Measurements from ENCODE around the gene FOXJ2.

DNA sequence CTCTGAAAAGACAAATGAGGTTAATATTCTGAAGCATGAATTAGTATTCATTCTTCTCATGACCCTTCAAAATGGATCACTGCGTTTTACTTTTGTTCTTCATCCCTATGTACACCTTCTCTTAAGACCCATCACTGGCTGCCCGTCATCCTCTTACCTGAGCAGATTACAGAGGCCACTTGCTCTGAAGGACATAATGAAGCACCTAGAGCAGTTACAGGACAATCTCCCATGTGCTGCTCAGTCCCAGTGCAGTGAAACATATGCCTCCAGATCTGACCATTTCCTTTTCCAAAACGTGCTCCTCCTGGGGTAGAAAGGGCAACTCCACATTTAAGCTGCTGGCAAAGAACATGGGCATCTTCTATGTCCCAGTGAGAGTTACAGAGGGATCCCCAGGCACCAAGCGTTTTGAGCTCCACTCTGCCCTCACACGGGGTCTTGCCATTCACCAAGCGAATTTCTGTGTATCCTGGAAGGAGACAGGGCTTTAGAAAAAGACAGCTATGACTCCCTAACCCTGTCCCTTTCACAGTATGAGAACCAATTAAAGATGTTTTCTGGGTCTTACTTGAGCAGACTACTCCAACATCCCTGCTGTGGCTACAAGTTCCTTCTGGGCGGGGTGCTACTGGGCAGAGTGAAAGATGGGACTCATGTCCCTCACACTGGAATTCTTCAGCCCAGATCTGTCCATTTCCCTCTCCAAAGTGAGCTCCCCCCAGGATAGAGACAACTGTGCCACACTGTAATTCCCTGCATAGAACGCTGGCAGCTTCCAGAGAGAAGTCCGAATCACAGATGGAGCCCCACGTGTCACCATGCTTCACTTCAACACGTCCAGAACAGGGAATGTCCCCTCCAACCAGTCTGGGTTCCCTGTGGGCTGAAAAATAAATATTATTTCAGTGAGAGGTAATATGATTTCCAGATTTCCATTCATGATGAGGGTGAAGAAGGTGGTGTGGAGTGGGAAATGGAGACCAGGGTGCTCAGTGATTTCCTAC, 16.1 kb downstream of the CD163 start:
- PRO-cap: no peak

DNA sequence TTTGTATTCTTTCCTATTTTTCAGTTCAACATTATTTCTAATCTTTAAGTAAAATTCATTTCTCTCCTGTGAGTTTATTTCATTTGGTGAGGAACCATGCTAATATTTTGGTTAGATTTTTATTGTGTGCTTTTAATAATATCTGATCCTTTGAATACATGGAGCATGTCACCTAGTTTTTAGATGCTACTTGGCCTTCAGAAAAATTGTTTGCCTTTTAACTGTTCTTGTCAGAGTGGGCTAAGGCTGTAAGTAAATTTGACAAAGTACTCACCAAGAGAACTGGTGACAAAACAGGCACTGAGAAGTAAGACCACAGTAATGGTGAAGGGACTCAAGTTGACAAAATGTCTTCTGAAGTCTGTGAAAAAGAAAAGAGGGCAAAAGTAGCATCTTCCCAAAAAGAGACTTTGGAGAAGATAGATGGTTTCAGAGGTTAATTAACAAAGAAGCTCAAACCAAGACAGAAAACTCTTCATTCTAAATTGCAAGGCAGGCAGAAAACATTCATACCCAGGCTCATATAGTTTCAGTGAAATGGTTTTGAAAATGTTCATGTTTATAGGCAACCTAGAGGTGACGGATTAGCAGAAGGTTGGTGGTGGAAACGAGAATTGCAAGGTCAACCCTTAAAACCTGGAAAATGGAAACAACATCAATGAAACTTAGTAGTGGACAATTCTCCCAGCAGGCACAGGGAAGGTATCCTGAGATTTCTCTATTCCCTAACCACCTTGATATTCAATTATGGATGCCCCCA, 1.2 kb downstream of the CD163 start:
- PRO-cap: no peak

GRCh38 chr12:7639749-7641033, 25.5 kb downstream of the APOBEC1 start:
- PRO-cap: no peak

GRCh38 chr12:7924843-7925594, 11.0 kb downstream of the SLC2A3 start:
- PRO-cap: no peak

DNA sequence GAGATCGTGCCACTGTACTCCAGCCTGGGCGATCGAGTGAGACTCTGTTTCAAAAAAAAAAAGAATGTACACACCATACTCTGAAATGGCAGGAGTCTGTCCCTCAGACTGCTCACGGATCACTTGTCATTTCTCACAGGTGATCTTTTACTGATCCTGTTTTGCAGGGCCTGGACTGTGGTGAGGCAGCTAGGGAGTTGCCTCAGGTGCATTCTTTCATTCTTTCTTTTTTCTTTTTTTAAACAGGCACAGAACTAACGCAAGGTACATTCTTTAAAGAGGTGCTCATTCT, 7.7 kb downstream of the SLC2A3 start:
- PRO-cap: no peak

DNA sequence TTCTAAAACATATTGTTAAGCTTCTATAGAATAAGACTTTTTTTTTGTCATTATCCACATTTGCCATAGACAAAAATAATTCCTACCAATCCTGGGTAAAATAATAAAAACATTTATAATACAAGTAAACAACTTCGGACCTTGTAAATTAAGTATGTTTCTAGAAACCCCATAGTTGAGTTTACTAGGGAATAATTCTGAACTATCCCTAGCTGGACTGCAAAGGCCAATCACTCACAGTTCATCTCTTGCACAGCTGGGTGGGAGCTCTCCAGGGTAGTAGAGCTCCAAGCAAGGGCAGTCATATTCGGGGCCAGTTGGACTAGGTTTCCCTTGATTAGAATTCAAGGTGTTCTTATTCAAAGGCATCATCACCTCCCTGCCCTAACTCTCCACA, 3.5 kb downstream of the SLC2A3 start:
- PRO-cap: no peak

DNA sequence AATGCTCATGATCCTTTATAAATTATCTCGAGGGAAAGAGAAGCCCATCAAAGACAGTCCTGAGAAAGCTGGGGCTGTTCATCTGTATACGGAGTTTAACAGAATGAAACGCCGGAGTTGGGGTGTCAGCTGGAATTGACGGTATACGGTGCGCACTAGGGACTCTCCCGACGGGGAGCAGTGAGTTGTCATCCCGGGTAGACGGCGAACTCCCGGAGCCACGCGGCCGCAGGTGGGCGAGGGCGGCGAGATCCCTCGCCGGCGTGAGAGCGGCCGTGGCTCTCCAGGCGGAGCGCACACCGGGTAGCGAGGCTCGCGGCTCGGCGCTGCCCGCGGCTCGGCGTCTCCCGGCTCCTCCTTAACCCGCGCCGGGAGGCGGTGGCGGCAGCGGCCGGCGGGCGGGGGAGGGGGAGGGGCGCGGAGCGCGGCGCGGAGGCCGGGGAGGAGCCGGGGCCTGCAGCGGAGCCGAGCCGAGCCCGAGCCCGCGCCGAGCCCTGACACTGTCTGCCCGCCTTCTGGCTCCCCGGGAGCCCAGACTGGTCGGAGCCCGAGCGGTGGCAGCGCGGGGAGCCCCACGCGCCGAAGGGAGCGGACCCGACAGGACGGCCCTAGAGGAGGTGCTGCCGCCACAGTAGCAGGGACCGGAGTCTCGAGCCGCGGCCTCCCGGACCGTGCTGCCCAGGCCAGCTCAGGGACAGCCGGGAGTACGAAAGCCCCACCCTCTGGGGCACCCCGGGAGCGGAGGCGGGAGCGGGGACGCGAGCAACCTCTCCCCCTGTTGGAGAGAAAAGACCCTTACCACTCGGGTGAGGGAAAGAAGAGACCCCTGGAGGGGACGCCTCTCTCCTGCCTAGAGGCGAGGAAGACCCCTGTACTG, at the start of gene FOXJ2:
Gene FOXJ2 (plus strand): TSS at position 457 of the 877 bp plus-strand sequence.
- PRO-cap: bidirectional peak, plus-strand start at position 500 of the sequence, minus-strand start at position 360 of the sequence

- PRO-cap: unidirectional peak, minus-strand start at chr12:8038855
Observed at GRCh38 chr12:8038644-8039158, 6.2 kb downstream of the FOXJ2 start.

DNA sequence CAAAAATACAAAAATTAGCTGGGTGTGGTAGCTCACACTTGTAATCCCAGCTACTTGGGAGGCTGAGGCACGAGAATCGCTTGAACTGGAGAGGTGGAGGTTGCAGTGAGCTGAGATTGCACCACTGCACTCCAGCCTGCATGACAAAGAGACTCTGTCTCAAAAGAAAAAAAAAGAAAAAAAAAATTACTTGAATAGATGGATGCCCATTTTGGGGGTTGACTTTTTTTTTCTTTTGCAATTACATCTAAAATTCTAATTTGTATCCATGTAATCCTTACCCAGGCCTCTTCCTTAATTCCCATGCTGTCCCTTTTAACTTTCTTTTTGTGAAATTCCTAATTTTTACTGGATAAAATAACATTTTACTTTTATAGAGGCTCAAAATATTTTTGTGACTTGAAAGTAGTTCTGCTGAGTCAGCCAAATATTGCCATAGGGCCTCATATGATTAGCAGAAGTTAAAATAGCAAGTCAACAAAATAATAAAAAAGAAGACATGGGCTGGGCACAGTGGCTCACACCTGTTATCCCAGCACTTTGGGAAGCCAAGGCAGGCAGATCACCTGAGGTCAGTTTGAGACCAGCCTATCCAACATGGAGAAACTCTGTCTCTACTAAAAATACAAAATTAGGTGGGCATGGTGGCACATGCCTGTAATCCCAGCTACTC, 2.1 kb downstream of the C3AR1 start:
- PRO-cap: no peak

DNA sequence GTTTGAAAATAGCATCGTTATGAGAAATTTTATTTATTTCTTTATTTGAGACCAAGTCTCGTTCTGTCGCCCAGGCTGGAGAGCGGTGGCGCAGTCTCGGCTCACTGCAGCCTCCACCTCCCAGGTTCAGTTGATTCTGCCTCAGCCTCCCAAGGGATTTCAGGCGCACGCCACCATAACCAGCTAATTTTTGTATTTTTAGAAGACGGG, 7.2 kb downstream of the NECAP1 start:
- PRO-cap: no peak

GRCh38 chr12:8540167-8540702, 470 bp downstream of the CLEC4E start:
- PRO-cap: no peak

DNA sequence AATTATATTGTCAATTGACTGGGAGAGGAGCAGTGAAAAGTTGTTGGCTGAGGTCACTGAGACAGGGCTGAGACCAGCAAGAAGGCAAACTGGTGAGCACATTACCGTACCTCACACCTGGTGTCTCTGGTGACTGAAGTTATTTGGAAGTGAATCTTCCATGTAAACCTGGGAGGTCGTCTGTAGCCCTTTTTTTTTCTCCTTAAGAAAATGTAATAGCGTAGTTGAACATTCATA, 1.1 kb upstream of the RIMKLB start:
- PRO-cap: no peak

DNA sequence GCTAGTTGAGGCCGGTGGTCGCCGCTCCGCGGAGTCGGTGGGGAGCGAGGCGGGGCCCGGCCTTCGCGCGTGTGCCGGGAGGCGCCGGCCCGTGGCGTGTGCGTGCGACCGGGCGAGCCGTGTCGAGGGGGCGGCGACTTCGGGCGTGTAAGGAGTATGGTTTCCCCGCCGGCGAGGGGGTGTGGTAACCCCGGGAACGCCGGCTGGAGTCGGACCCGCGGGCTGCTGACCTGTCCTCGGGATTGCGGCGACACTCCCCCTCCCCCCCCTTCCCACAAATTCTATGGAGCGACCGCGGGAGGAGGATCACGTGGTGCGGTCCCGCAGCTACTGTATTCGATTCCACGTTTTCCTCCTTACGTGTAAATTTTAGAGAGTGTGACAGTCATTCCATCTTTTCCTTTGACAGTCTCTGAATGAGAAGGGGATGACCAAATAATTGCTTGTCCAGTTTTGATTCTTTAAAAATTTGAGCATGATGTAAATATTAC, 701 bp downstream of the RIMKLB start:
- PRO-cap: unidirectional peak, minus-strand start at position 211 of the sequence

DNA sequence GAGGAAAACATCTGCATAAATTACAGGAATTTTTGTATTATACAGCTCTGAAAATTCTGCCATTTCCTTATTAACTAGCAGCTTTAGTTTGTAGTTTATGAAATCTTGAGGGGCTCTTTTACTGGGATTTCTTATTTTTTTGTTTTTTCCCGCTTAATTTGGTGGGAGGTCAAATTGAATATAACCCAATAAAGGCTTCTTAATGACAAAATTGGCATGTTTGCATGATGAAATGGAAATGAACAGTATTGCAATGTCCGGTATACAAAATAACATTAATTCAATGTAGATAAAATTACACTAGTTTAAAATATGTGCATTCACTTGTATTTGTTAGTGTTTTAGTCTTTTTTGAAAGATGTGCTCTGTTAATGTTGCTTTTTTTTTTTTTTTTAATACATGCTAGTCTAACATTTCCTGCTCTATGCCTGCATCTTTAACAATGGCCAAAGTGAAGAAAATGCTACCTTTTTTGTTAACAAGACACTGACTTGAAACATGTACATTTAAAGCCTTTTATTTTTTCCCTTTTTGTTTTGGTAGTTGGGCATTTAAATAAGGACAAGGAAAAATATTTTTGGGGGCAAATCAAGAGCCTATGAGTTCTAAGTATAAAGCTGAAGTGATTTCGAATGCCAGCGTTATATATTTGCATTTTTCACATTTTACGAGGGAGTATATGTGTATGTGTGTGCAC, 48.1 kb upstream of the A2ML1 start:
- PRO-cap: no peak

- PRO-cap: no peak
Observed at GRCh38 chr12:9072160-9073092, 43.3 kb downstream of the A2M start.

- PRO-cap: no peak
Observed at GRCh38 chr12:9109633-9110295, 6.0 kb downstream of the A2M start.

- PRO-cap: no peak
Observed at GRCh38 chr12:9113123-9113775, 2.5 kb downstream of the A2M start.

- PRO-cap: no peak
Observed at GRCh38 chr12:9120267-9120897, 4.7 kb upstream of the A2M start.

DNA sequence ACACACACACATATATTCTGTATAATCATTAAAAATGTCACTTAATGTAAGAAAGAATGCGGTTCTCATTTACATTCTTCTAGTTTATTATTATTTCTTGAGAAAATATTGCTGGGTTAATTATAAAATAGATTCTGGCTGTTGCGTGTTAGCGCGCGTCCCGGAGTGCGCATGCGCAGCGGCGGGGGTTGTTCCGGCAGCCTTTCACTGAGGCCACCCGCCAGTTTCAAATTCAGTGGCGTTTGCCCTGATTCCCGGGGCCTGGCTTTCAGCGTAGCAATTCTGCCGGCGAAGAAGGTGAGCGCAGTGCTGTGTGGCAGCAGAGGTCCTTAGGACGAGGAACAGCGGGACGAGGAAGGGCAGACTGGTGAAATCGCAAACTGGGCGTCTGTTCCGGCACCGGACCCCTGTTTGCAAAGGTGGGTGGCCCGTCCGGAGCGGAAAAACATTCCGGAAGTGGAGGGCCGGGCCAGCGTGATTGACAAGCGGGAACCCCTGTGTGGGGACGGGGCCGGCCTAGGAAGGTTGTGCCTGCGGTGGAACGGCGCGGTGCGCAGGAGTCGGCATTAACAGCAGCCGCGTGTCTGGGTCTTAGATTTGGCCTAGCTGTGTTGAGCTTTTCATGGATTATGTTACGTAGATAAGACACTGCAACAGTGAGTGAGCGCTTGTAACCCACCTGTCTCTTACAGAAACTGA, 75.4 kb upstream of the PZP start:
- PRO-cap: bidirectional peak, plus-strand start at position 191 of the sequence, minus-strand start at position 167 of the sequence; bidirectional peak, plus-strand start at position 547 of the sequence, minus-strand start at position 413 of the sequence

DNA sequence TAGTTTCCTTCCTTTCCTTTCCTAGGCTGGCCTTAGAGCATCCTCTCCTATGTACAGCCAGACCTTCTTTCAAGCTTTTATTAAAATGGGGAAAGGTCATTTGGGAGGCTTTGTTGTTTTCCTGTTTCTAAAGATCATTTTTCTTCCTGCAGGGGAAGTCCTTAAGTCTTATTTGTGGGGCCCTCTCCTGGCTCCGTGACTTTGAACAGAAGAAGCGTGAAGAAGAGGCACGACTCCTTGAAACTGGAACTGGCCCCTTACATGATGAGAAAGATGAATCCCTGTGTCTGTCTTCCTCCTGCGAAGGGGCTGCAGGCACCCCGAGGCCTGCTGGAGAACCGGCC, 85.3 kb upstream of the PZP start:
- PRO-cap: no peak

Measured in H9 (cell line).